GM06990 (cell line): ENCODE measurements around a stretch of chr6.

- RRBS, result 9% methylated on average over 23 of the region's 75 CpGs
Observed at GRCh38 chr6:158535989-158536891, 23.7 kb upstream of the TMEM181 start.

- RRBS, result no CpG with 5 or more reads among the region's 9 CpGs
Observed at GRCh38 chr6:158567426-158567877, 7.6 kb downstream of the TMEM181 start.

DNA sequence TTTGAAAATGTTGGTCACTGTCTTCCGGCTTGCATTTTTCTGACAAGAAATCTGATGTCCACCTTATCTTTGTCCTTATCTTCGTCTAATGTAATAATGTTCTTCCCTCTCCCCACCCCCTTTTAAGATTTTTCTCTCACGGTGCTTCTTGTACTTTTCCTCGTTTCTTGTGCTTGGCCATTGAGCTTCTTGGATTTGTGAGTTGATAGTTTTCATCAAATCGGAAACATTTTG is 41.7 kb downstream of the DYNLT1 start:
- RRBS, result no CpG with 5 or more reads among the region's 5 CpGs

DNA sequence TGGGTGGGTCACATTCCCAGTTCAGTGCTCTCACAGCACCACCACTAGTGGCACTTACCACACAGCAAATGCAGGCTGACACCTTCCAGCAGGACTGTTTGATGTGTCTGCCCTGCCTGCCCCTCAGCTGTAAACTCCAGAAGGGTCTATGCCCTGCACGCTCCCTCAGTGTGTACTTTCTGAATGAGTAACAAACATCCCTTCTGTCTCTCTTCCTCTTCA is 4.0 kb downstream of the DYNLT1 start:
- RRBS, result no CpG with 5 or more reads among the region's 1 CpG

DNA sequence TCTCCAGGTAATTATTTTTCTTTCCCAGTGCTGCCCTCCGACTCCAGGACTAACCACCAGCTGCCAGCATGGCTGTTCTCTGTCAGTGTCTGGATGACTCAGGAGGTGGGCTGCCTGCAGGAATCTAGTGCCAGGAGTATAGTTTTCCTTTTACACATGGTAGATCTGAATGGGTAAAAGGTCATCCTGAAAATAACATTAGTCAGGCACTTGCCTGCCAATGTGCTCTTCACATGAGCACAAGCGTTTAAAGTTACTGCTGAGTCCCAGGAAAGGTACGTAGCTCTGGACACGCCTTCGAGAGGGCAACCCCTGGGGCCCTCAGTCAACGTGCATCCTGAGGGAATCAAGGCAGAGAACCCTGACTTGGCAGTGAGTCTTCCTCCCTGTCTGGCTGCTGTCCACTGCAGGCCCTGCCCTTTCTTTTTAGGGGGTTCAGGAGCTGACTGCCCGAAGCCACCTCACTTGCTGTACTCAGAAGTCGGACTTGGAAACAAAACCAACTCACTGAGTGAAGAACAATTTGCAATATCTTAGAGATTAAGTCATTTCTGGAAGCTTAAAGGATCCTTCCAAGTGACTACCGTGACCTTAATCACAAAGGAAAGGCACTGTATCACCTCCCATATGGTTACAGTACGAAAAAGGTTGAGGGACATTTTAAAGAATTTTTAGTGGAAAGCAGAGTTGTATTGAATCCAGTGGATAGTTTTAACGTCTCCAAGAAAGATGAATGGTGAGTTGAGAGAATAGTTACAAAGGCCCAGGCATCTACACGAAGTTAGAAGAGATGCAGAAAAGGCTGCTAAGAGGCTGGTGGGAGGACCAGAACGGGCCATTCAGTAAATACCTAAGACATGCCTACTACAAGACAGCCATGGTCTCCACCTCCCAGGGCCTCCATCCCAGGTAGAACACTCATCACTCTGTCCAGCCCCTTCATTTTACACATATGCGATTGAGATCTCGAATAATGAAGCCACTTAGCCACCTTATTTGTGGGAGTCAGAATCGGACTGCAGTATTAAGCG is 2.1 kb downstream of the DYNLT1 start:
- RRBS, result no CpG with 5 or more reads among the region's 17 CpGs

DNA sequence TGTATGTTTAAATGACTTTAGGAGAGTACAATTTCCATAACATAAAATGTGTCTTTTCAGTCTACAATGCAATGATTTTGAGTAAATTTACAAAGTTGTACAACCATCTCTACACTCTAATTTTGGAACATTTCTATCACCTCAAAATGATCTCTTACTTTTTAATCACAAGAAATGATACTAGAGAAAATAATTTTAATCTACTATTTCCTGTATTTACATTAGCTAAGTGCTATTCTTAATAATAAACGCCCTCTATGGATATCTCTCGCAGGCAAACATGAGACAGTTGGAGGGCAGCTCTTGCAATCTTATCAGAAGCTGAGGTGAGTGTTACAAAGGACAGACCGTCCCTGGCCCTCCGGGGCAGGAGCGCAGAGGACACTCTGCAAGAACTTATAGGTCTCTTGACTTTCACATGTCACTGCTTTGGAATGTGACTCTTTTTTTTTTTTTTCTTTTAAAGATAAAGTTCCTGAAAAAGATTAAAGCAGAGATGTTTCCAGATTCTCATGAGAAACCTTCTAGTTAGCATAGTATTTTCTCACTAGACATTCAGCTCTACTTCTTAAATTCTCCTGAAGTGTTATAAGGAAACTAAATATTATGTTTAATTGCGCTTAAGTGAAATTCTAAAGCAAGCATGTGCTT is 57.2 kb downstream of the SYTL3 start:
- RRBS, result no CpG with 5 or more reads among the region's 6 CpGs

- RRBS, result no CpG with 5 or more reads among the region's 28 CpGs
Observed at GRCh38 chr6:158707847-158708905, 58.3 kb downstream of the SYTL3 start.

DNA sequence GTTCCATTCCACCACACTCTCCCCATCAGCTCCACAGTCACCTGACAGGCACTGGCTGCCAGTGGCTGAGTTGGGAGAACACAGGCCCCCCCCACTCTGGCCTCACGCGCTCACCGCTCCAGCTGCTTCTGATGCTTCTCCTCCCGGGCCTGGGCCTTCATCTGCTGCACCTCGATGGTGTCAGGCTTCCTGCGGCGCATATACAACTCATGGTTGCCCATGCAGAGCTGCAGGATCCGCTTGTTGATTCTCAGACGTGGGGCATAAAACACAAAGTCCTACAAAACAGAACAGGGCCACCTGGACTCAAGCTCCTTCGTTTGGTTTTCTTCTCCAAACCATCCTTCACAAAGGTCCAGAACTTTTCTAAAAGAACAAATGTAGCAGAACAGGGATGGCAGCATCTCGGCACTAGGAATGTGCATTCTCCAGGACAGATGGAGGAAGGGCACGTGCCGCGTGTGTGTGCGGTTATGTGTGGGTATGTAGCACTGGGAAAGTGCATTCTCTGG is 48.0 kb downstream of the EZR start:
- RRBS, result no CpG with 5 or more reads among the region's 15 CpGs

DNA sequence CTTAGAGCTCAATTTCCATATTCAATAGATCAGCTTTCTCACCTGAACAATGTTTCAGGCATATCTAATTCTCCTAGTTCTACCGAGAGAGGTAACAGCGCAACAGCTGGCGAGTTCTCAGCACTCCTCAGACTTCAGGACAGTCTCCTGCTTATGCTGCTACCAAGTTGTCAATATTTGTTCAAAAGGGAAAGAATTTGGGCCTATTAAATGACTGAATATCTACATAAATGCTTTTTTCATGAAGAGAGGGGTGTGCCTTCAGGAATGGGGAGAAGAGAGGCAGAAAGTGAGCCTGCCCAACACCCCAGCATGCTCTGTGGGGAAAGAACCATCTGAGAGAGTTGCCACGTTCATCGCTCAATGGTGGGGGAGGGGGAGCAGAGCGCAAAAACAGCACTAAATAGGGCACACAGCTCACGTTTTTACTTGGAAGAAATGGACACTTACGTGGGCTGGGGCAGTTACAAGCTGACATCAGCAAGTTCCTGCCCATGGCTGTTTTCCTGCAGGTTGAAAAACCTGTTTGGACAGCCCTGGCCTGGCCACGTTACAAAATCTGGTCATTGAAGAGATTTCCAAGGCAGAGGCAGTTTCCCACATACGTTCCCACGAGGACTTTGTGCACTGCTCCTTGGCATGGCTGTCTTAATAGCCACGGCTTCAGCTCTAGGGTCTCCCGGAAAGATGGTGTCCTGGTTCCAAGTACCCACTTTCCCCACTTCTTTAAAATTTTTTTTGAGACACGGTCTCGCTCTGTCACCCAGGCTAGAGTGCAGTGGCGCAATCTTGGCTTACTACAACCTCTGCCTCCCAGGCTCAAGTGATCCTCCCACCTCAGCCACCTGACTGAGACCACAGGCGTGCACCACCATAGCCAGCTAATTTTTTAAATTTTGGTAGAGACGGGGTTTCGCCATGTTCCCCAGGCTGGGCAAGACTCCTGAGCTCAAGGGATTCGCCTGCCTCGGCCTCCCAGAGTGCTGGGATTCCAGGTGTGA is 37.8 kb downstream of the EZR start:
- RRBS, result no CpG with 5 or more reads among the region's 21 CpGs

DNA sequence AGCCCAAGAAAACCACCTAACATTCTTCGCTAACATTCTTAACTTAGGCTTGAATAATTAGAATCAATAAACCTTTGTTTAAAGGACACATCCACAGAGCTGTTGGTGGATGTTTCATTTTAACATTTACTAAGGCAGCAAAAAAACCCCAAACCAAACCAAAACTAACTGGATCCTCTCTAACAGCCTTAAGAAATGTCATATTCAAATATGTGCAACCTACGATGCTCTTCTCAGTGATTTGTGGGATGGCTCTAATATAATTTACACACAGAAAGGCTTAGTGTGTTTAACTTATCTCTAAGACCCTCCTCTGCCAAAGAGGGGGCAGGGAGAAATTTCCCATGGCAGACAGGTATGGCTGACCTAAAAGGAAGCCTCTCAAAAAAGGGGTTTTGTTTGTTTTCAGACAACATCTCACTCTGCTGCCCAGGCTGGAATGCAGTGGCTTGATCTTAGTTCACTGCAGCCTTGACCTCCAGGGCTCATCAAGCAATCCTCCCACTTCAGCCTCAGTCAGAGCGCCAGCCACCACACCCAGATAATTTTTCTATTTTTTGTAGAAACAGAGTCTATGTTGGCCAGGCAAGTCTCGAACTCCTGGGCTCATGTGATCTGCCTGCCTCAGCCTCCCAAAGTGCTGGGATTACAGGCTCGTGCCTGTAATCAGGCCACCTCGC is 3.9 kb downstream of the EZR start:
- RRBS, result no CpG with 5 or more reads among the region's 6 CpGs

GRCh38 chr6:158816303-158816928 is 2.8 kb downstream of the EZR start:
- RRBS, result no CpG with 5 or more reads among the region's 8 CpGs

DNA sequence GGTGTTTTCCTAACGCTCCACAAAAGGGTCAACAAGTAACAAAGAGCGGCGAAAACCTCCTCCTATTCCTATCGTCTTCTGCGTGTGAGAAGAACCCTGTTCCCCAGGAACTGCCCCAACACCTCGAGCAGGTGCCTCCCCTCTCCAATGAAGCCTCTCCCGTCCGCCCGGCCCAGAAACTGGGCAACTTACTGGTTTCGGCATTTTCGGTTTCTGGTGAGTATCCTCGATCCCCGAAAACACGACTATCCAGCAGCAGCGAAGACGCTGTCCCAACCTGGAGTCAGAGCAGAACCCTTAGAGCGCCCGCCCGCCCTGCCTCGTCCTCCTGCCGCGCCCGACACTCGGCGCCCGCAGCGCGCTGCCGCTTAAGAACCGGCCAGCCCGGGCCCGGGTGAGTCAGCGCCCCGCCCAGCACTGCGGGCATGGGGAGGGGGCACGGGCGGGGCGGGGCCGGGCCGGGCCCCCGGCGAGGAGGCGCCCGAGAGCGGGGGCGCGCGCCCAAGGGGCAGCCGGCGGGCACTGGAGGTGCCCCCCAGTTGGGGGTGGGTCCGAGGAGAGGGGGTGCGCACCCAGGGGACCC is 1.2 kb downstream of the EZR start:
- RRBS, result 4% methylated on average over 18 of the region's 52 CpGs

- RRBS, result 4% methylated on average over 34 of the region's 79 CpGs
Observed at GRCh38 chr6:158818473-158819282, 490 bp downstream of the EZR start.

DNA sequence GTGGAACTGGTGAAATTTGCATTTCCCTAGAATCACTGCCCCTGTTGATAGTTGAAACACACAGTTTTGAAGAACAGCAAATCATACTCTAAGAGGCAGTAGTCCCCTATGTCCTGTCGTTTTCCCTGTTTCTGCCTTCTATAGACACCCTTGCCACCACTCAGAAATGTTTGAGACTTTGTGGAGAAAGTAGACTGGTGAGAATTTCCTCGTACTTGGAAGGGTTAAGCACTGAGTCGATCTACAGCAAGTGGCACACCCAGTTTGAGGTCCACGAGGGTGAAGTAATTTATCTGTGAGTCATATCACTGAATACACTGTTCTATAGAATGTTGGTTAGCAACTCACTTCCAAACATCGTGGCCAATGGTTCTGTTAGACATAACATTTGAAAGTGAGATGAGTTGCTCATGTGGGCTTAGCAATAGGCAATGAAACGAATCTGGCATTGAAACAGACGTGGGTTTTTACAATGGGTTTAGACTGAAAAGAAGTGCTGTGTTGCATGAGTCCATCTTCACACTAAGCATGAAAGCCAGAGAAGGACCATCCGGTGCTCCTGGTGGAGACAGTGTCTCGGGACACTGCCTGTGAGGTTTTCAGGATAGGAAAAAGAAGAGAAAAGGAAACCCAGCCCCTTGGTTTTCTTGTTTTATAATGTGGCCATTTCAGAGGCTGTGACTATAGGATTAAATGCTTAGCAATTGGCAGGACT is 30.8 kb upstream of the EZR start:
- RRBS, result no CpG with 5 or more reads among the region's 9 CpGs

- RRBS, result no CpG with 5 or more reads among the region's 14 CpGs
Observed at GRCh38 chr6:158907783-158908444, 88.7 kb upstream of the EZR start.

DNA sequence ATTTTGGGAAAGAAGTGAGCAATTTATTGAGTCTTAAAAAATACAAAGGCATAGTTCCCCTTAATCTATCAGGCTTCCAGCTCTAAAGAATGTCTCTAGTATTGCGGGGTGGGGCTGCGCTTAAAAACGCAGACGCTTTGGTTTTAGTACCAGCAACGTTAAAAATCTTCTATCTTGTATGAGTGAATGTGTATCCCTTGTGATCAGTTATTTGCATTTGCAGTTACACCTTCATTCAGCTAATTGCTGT is 302 bp upstream of the RSPH3 start:
- RRBS, result no CpG with 5 or more reads among the region's 5 CpGs

- RRBS, result no CpG with 5 or more reads among the region's 7 CpGs
Observed at GRCh38 chr6:159043876-159044425, 840 bp downstream of the TAGAP start.

- RRBS, result no CpG with 5 or more reads among the region's 7 CpGs
Observed at GRCh38 chr6:159732727-159733271, 5.5 kb downstream of the WTAP start.

DNA sequence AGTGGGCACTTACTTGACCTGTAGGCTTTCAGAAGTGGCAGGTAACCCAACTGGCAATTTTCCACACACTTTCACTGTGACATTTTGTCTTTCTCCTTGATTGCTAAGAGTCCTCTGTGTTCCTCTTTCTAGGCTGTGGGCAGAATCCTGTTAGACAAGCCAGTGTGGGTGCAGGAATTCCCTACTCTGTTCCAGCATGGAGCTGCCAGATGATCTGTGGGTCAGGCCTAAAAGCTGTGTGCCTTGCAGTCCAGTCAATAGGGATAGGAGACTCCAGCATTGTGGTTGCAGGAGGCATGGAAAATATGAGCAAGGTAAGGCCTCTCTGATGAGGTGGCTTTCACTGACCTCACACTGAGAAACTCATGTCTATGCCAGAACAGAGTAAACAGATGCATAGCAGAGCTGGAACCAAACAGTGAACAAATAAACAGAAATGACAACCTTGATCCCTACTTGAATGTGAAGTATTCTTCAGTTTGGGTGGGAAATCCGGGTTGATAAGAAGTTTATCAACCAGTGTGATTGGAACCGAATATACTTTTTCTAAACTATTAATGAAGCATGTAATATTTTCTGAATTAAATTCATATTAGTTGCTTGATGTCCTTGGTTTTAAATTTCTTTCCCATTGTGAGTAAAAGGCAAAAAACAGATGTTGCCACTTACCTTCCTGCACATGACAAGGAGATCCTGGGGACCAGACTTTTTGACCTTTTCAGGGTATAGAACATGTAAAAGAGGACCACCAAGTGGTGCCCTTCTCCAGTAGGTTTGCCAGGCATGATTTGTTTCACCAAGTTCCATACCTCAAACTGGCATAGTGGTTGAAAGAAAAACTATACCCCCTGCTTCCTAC is 5.3 kb downstream of the ACAT2 start:
- RRBS, result no CpG with 5 or more reads among the region's 2 CpGs

GRCh38 chr6:159778310-159779410 is 10.7 kb downstream of the TCP1 start:
- RRBS, result no CpG with 5 or more reads among the region's 8 CpGs